ENCODE measurements around the genes RASL10B, C17orf50, CCL5, LYZL6 and ZNHIT3.

- PRO-cap = no peak
- RAMPAGE, long total RNA, 4 experiments = no peak in any of the 4 experiments
These were observed 22.3 kb downstream of the SLFN12 start for GRCh38 chr17:35409738-35410703.

- PRO-cap = no peak
- RAMPAGE, long total RNA, 4 experiments = start-site peak on the minus strand in 2 of 4 experiments, at chr17:35433130-35433204 at its widest, 14 to 32 reads per replicate
These were observed 588 bp upstream of the SLFN12 start for GRCh38 chr17:35432790-35433386.

GRCh38 chr17:35447374-35448114, 1.0 kb downstream of the SLFN13 start:
- PRO-cap = no peak
- RAMPAGE, long total RNA, 4 experiments = no peak in any of the 4 experiments

DNA sequence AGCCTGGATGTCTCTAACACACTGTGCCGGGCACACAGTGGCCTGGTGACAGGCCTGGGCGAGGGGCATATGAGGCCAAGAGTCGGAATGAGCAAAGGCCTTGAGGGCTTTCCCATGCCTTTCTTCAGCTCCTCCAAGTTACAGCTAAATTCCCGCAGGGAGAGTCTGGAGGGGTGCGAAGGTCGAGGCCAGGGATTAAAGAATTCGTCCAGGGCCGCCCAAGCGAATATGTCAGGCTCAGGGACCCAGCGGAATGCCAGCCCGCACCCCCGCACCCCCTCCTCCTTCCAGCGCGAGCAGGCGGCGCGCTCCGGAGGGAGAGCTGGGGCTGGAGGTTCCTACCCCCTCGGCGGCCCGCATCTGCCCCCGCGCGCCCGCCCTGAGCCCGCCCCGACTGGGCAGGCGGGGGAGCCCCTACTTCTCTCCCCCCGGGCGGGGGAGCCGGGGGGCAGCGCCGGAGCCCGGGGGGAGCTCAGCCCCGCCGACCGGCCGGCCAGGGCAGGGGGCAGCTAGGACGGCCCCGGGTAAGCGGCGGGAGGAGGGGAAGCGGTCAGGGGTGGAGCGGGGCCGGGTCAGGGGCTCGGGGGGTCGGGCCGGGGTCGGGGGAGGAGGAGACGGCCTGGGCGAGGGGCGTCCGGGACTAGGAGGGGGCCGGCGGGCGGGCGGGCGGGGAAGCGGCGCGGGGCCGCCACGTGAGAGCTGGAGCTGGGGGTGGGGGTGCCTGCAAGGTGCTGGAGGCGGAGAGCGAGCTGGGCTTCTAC, at the start of gene RASL10B:
Gene RASL10B, plus strand, starts transcription at position 285 of the 761 bp plus-strand sequence.
- PRO-cap = no peak
- RAMPAGE, long total RNA, 4 experiments = no peak in any of the 4 experiments

DNA sequence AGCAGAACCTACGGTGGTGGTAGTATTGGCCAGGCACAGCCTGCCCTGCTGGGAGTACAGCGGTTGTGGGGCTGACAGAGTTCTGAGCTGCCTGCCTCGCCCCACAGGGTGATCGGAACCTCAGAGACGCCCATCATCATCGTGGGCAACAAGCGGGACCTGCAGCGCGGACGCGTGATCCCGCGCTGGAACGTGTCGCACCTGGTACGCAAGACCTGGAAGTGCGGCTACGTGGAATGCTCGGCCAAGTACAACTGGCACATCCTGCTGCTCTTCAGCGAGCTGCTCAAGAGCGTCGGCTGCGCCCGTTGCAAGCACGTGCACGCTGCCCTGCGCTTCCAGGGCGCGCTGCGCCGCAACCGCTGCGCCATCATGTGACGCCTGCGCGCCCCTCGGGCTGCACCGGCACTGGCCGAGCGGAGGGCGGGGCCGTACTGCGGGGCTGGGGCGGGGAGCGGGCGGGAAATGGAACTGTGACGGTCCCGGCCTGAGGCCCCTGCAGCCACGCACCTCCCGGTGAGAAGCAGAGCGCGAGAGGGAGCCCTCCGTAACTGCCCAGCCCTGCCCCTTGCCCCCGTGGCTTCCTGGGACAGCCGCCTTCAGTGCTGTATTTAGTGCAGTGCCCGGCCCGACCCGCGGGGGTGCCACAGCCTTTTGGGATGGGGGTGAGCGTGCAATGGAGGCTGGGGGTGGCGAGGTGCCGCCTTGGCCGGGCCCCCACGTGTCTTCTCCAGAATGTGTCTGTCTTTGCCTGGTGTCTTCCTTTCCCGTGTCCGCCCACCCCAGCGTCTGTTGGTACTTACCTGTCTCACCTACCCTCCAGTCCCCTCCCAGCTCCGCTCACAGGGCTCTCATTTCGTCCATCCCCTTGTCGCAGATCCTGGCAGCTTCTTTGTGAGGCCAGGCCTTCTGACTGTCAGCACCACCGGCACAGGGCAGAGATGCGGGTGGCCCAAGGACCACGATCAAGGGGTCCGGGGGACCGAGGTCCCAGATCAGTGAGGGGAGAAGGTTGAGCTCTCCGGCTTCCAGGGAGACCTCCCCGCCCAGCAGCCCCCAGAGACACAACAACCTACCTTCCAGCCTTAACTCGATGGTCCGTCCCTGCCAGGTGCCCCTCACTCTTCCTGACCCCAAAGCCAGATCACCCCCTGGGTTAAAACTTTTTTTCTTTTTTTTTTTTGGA, 9.9 kb downstream of the RASL10B start:
- PRO-cap = no peak
- RAMPAGE, long total RNA, 4 experiments = no peak in any of the 4 experiments

GRCh38 chr17:35760569-35760980, at the start of gene C17orf50:
Gene C17orf50, plus strand, starts transcription at chr17:35760887.
- PRO-cap = no peak
- RAMPAGE, long total RNA, 4 experiments = no peak in any of the 4 experiments

DNA sequence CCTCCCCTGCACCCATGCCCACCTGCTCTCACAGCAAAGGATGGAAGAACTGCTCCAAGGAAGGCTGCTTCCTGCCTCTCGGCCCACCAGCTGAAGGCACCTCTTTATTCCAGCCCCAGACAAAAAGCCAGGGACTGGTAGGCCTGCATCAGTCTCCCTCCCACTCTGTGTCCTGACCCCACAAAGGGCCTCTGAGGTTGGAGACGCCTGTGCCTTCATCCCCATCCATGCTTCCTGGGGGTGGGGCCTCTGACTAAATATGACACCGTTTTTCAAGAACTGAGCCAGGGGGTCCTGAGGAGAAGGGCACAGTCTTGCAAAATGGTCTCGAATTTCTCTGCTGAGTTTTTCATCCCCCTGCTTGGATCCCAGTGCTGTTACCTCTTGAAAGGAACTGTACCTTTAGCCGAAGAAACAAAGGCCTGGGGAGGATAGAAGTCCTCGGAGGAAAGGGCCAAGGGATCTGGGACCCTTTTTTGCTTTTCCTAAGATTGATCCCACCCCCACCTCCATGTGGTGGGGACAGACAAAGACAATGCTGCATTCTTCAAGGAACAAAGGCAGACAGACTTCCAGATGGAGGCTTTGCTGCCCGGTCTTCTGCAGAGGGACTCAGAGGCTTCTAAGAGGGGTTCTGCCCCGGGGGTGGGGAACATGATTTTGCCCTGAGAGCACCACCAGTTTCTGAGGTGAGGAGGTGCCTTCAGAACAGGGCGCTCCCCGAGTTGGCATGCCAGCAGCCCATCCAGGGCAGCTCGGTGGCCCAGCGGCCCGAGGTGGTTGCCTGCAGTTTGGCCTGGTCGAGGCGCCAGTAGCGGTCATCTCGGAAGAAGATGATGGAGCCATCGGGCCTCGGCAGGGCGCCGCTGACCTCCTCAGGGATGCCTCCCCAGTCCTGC, 5.4 kb downstream of the C17orf50 start:
- PRO-cap = no peak
- RAMPAGE, long total RNA, 4 experiments = no peak in any of the 4 experiments

GRCh38 chr17:35774332-35775172, 13.9 kb downstream of the C17orf50 start:
- PRO-cap = no peak
- RAMPAGE, long total RNA, 4 experiments = no peak in any of the 4 experiments

GRCh38 chr17:35775529-35775881, 14.8 kb downstream of the C17orf50 start:
- PRO-cap = no peak
- RAMPAGE, long total RNA, 4 experiments = no peak in any of the 4 experiments

DNA sequence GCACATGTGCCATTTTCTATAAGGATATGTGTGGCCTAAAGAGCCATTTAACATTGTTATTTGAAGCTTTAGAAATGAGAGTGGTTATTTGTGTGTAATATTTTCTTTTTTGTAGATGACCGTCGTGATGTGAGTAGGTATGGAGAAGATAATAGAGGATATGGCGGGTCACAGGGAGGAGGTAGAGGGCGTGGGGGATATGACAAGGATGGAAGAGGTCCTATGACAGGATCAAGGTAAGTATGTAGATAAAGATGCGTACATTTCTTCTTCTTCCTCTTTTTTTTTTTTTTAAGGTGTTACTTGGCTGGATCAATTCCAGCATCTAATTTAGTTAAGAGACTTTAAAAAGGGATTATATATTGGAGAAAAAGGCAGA, 14.7 kb downstream of the TAF15 start:
- PRO-cap = no peak
- RAMPAGE, long total RNA, 4 experiments = no peak in any of the 4 experiments

DNA sequence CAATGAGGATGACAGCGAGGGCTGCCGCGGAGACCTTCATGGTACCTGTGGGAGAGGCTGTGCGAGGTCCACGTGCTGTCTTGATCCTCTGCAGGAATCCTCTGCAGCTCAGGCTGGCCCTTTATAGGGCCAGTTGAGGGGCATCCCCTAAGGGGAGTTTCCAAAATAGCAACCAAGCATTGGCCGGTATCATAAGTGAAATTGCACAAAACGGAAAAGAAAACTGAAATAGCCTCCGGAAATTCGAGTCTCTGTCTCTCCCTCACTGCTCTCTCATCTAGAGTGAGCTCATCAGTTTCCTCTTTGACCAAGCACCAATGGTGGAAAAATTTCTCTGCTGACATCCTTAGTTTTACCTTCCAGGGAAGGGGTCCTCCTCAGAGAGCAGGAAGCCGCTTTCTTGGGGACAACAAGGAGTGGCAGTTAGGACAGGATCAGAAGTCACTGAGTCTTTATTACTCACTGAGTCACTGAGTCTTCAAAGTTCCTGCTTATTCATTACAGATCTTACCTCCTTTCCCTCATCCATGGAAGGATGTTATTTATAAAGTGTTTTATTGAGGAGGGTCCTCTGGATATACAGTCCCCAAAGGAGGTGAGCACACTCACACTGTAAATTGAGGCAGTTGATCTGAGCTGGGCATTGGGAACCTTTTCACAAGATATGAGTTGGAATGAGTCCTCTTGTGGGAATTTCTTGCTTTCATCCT, at the start of gene CCL5:
Gene CCL5, minus strand, starts transcription at position 95 of the 710 bp plus-strand sequence.
- PRO-cap = unidirectional peak, minus-strand start at position 94 of the sequence
- RAMPAGE, long total RNA, 4 experiments = start-site peak on the minus strand in 1 of 4 experiments, centred at position 94 of the sequence, 12 reads per replicate

DNA sequence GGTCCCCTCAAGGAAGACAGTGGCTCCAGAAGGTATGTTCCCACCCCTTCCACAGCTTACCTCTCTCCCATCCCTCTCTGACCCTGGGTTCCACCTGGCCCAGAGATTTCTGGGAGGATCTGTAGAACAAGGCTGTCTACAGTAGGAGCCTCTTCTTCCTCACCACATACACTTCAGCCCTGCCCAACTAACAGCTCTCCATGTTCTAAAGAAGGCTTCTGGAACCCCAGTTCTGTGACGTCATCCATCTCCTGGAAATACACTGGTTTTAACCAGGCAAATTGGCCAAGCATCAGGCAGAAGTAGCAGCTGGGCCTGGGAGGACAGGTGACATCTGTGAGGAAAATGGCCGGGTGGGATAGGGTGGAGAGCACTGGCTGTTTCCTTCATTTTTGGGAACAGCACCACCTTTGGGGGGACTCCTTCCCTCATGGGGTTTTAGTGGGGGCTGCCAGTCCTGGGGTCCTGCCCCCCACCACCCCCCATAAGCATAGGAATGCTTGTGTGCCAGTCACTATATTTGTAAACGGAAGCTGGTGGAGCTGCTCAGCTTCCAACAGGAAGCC, at the start of gene LYZL6:
Gene LYZL6, minus strand, starts transcription at position 207 of the 566 bp plus-strand sequence.
- PRO-cap = no peak
- RAMPAGE, long total RNA, 4 experiments = no peak in any of the 4 experiments

- PRO-cap = no peak
- RAMPAGE, long total RNA, 4 experiments = no peak in any of the 4 experiments
These were observed 1.2 kb downstream of the CCL3 start for GRCh38 chr17:36088684-36089122.

- PRO-cap = no peak
- RAMPAGE, long total RNA, 4 experiments = no peak in any of the 4 experiments
These were observed 27.6 kb downstream of the TBC1D3B start for GRCh38 chr17:36148851-36149276.

GRCh38 chr17:36485607-36486849, at the start of gene ZNHIT3:
Gene ZNHIT3, plus strand, starts transcription at chr17:36486681.
- PRO-cap = bidirectional peak, plus-strand start at chr17:36486721, minus-strand start at chr17:36486478
- RAMPAGE, long total RNA, 4 experiments = start-site peak on the plus strand in 4 of 4 experiments, at chr17:36486628-36486702 at its widest, 72 to 205 reads per replicate

GRCh38 chr17:36535315-36535987, 664 bp downstream of the PIGW start:
- PRO-cap = bidirectional peak, plus-strand start at chr17:36535559, minus-strand start at chr17:36535455
- RAMPAGE, long total RNA, 4 experiments = start-site peak on the minus strand in 2 of 4 experiments, at chr17:36535393-36535458 at its widest, 20 to 30 reads per replicate

DNA sequence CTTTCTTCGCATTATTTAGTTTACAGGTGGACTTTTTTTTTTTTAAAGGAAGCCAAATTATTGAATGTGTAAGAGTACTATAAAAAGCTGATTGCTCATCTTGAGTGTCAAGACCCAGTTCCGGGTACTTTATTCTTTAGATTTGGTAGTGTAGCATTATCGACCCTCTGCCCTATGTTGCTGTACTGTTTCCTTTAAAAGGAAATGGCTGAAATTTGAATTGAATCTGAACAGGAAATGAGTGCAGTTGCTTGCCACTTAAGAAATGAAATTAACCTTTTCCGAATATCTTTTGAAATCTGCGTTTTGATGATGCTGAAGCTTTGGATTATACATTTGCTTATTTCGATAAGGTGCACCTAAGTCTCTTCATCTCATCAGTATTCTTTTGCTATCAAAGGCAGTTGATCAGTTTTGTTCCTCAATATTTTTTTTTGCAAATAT, 1.7 kb downstream of the GGNBP2 start:
- PRO-cap = no peak
- RAMPAGE, long total RNA, 4 experiments = no peak in any of the 4 experiments

GRCh38 chr17:36564485-36565511, 20.1 kb downstream of the GGNBP2 start:
- PRO-cap = no peak
- RAMPAGE, long total RNA, 4 experiments = no peak in any of the 4 experiments

- PRO-cap = no peak
- RAMPAGE, long total RNA, 4 experiments = no peak in any of the 4 experiments
These were observed 273 bp upstream of the LHX1 start for GRCh38 chr17:36937022-36937382.

- PRO-cap = no peak
- RAMPAGE, long total RNA, 4 experiments = start-site peak on the plus strand in 1 of 4 experiments, at chr17:37004991-37005294 at its widest, 6 reads per replicate
These were observed 56.2 kb downstream of the AATF start for GRCh38 chr17:37004879-37005417.

Data from suprapubic skin (tissue), 4 donors.